Measurements from ENCODE around the genes TMCO2, ZNF684 and SCMH1.

DNA sequence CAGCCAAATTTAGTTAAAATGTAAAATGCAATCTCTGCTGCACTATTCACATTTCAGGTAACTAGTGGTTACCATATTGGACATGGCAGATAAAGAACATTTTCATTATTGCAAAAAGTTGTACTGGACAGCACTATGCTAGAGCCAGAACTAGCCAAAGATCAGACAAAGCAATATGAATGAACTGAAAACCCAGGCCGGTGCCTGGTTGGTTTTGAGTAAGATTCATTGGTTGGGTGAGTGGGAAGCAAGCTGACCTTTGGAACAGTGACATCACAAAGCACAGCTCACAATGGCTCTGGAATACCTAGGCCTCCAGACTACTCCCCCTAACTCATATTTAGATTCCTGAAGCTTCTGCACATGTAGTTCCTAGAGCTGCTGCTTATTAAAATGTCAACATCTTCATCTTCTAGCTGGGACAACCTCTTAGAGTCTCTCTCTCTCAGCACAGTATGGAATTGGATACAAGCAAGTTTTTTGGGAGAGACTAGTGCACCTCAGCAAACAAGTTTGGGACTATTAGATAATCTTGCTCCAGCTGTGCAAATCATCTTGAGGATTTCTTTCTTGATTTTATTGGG is at the start of gene TMCO2:
TSS of gene TMCO2 (plus strand) at position 337 of the 584 bp plus-strand sequence.
- PRO-cap = no peak

- PRO-cap = no peak
Observed at GRCh38 chr1:40383523-40384148, 10.1 kb downstream of the SMAP2 start.

DNA sequence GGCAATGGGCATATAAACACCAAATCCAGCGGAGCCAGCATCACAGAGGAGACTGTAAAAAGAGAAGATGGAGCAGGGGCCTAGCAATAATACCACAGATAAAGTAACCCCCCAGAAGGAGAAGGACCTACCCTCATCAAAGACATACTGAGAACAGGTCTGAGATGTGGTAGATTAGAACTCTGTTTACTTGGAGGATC is 32.9 kb upstream of the ZFP69B start:
- PRO-cap = no peak

DNA sequence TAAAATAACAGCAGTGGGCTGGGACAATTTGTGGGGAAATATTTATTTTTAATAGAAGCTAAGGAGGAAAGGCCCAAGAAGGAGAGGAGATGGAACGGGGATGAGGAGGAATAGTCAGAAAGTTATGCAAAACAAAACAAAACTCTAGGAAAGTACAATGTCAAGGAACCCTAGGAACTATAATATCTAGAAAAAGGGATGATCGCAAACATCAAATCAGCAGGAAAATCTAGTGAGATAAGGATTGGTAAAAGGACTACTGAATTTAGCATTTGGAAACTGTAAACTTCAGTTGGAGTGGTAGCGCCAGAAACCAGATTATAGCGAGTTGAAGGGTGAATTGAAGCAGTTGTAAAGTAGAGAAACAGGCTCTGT is 23.7 kb upstream of the ZFP69B start:
- PRO-cap = no peak

DNA sequence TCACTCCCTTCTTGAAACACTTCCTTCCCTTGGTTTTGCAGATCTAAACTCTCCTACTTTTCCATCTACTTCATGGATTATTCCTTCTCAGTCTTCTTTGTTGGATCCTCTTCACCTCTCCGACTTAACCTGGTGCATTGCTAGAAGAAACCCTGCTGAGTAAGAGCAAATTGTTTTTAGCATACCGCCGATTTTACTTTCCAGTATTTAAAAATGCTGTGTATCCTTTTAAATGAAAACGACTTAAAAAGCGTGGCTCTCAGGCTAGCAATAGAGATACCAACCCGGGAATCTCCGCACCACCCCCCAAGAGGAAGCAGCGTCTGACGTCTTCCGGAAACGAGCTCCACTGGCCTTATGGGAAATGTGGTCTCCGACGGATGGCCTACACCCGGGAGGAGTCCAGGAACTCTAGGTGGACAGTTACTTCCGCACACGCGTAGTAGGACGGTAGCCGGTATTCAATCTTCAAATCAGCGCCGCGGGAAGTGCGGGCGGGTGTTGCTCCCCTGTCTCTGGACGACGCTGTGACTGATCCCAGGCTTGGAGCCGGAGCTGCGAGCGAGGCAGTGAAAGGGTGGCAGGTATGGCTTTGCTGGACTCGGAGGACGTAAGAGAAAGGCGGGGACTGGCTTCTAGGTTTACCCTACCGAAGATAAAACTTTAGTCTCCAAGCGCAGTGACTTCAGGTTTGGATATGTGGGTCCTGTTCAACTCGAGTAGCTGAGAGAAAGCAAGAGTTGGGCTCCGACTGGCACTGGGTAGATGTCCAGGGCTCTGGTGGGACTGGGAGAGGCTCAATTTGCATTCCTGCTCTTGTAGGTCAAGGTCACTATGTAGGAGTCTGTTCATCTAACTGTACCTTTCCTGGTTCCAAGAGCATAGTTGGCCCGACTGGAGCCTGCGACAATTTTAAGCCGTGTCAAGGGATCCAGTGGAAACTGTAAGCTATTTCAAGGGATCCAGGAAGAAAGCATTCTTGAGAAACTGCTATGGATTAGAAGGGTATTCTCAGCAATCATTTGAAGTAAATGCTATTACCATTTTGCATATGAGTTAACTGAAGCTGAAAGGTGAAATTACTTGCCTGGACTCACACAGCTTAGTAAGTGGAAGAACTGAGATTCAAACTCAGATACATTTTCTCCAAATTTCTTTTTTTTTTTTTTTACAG is at the start of gene ZNF684:
TSS of gene ZNF684 (plus strand) at position 434 of the 1,174 bp plus-strand sequence.
- PRO-cap = bidirectional peak, plus-strand start at position 471 of the sequence, minus-strand start at position 272 of the sequence

GRCh38 chr1:40662572-40663026 is 2.9 kb downstream of the RIMS3 start:
- PRO-cap = no peak

GRCh38 chr1:40668817-40669030 is 3.2 kb upstream of the RIMS3 start:
- PRO-cap = unidirectional peak, minus-strand start at chr1:40668941

- PRO-cap = bidirectional peak, plus-strand start at chr1:40709333, minus-strand start at chr1:40709175
Observed at GRCh38 chr1:40708531-40709917, 17.5 kb downstream of the NFYC start.

- PRO-cap = no peak
Observed at GRCh38 chr1:40712935-40713429, 21.5 kb downstream of the NFYC start.

- PRO-cap = no peak
Observed at GRCh38 chr1:40739815-40740568, 43.6 kb upstream of the KCNQ4 start.

GRCh38 chr1:40922782-40923308 is 56.7 kb upstream of the CTPS1 start:
- PRO-cap = no peak

- PRO-cap = no peak
Observed at GRCh38 chr1:40988130-40988946, 8.8 kb downstream of the CTPS1 start.

- PRO-cap = no peak
Observed at GRCh38 chr1:41026287-41027061, 4.9 kb upstream of the SLFNL1 start.

GRCh38 chr1:41241958-41242909 is at the start of gene SCMH1:
Gene SCMH1 (minus strand): TSS chr1:41242306.
- PRO-cap = bidirectional peak, plus-strand start at chr1:41242168, minus-strand start at chr1:41242108; bidirectional peak, plus-strand start at chr1:41242303, minus-strand start at chr1:41242207

DNA sequence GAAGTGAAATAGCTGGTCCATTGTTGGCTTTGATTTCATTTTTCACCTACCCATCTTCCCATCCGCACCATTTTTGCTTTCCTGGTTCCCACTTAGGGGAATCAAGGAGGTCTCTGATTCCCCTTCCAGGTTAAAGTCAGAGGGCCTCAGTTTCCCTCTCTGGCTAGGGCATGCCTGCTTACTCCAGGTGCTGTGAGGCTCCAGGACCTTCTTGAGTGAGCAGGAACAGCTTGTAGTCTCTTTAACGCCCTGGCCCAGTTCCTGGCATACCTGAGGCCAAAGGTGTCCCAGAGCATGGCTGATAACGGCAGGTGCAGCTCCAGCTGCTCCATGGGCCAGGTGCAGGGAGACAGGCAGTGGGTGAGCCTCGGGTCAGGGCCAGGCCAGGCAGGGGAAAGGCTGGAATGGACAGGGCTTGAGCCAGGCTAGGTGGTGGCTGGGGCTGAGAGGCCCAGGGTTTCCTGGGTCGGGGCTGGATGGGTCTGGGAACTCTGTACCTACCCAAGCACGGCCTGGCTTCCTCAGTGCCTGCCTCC is 18.4 kb downstream of the EDN2 start:
- PRO-cap = no peak

- PRO-cap = no peak
Observed at GRCh38 chr1:41536229-41536916, 51.9 kb upstream of the EDN2 start.

GRCh38 chr1:41649852-41650562 is 165.5 kb upstream of the EDN2 start:
- PRO-cap = no peak

GRCh38 chr1:41684065-41684349 is 199.5 kb upstream of the EDN2 start:
- PRO-cap = no peak

DNA sequence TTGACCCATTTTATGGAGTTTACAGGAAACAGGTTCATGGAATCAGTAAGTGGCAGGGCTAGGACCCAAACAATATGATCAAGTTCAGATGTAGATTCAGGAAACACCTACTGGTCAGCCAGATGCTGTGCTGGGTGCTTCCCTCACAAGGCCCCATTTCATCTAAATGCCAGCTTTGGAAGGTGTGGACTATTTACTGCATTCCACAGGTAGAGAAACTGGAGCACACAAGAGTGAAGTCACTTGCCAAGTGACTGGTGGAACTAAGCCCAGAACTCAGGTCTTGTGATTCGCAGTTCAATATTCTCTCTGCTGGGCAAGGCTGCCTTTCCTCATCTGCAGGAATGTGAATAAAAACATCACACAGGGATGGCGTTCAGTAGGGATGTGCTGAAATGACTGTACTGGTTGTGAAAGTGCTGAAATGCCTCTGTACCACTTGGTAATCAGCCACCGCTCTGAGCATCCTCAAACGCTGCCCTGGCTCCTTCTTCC is 145.7 kb downstream of the HIVEP3 start:
- PRO-cap = no peak

DNA sequence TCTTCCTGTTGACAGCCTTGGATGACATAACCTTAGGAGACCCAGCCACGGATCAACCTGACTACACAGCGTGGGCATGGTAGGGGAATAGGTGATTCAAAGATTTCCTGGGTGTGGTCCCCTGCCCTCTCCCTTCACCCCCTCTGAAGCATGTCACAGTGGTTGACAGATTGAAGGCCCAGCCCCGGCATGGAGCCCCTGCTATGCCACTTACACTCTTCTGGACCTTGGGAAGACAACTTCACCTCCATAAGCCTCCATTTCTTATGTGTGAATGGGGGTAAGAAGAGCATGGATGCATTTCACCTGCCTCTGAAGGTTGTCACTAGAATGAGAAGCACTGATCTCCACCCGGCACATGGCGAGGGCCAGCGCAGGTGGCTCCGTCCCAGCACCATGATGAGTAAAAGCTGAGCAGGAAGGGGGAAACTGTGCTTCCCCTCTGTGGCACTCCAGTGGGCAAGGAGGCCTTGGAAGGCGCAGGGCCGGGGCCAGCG is 112.4 kb downstream of the HIVEP3 start:
- PRO-cap = no peak